Cardiac ventricle fibroblast (primary cell): ENCODE measurements around the genes OR2F2 and OR2A1.

- RAMPAGE, long total RNA = no peak
These were observed 29.4 kb downstream of the PRSS2 start for GRCh38 chr7:142800114-142800641.

DNA sequence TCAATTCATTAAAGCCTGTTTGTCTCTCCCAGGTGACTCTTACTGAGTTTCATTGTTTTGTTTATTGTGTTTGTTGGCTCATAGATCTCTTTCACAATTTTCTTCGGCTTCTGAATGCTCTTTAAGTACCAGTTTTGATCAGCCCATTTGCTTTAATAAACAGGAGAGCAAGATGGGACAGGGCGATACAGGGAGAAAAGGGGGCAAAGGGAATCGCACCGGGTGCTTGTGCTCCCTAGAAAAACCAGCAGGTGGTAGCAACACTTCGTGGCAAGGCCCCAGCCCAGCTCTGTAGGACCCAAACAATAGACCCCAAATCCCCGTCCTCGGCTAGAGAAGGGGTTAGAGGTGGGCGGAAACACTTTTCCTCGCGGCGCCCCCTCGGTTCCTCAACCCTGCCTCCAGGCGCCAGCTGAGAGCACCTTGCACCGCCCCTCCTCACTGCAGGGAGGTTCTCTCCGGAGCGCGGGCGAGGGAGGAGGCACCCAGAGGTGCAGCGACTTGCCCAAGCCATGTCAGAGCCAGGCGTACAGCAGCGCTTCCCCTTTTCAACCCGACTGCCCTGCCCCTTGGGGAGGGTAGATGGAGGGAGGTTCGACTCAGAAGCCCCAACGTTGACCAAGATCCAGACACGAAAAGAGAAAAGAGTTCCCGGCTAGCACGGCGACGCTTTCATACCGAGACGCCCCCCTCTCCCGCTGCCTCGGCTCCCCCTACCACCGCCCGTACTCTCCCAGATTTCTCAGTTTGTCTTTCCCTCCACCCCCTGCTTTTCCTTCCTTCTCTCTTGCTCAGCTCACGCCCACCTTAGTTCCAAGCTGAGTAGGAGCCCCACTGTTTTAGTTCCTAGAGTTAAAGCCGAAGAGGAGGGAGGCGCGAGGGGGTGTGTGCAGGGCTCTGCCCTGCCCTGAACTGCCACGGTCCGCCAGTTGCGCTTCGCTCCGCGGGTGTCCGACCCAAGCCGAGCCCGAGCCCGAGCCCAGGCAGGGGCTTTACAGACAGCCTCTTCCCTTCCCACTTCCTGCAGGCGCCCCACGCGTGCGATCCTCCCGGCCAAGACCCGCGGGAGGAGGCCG, 741 bp upstream of the EPHB6 start:
- RAMPAGE, long total RNA = no peak

- RAMPAGE, long total RNA = no peak
These were observed 903 bp downstream of the TAS2R40 start for GRCh38 chr7:143222683-143223197.

- RAMPAGE, long total RNA = no peak
These were observed 5.4 kb upstream of the TMEM139 start for GRCh38 chr7:143279362-143279777.

- RAMPAGE, long total RNA = no peak
These were observed 11.3 kb downstream of the CASP2 start for GRCh38 chr7:143299130-143300248.

- RAMPAGE, long total RNA = no peak
These were observed 12.5 kb upstream of the CLCN1 start for GRCh38 chr7:143302967-143304206.

DNA sequence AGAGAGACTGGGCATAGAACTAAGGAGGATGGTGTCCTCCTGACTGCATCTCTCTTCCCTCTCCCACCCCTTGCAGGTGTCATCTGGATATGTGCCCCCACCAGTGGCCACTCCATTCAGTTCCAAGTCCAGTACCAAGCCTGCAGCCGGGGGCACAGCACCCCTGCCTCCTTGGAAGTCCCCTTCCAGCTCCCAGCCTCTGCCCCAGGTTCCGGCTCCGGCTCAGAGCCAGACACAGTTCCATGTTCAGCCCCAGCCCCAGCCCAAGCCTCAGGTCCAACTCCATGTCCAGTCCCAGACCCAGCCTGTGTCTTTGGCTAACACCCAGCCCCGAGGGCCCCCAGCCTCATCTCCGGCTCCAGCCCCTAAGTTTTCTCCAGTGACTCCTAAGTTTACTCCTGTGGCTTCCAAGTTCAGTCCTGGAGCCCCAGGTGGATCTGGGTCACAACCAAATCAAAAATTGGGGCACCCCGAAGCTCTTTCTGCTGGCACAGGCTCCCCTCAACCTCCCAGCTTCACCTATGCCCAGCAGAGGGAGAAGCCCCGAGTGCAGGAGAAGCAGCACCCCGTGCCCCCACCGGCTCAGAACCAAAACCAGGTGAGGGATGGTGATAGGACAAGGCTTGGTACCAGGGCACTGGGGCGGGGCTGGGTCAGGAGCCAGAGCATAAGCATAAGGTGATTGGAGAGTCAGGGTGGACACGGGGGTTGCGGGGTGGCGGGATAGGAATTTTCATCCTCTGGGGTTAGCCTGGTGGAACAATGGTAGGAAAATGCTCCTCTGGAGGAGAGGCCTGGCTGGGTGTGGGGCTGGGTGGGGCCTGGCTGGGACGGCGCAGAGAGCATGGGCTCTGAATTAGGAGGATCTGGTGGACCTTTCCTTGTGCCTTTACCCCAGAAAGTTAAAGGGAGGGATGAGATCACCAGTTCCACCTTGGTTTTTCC, 1.9 kb downstream of the ZYX start:
- RAMPAGE, long total RNA = no peak

- RAMPAGE, long total RNA = no peak
These were observed 3.0 kb downstream of the ZYX start for GRCh38 chr7:143383838-143384936.

DNA sequence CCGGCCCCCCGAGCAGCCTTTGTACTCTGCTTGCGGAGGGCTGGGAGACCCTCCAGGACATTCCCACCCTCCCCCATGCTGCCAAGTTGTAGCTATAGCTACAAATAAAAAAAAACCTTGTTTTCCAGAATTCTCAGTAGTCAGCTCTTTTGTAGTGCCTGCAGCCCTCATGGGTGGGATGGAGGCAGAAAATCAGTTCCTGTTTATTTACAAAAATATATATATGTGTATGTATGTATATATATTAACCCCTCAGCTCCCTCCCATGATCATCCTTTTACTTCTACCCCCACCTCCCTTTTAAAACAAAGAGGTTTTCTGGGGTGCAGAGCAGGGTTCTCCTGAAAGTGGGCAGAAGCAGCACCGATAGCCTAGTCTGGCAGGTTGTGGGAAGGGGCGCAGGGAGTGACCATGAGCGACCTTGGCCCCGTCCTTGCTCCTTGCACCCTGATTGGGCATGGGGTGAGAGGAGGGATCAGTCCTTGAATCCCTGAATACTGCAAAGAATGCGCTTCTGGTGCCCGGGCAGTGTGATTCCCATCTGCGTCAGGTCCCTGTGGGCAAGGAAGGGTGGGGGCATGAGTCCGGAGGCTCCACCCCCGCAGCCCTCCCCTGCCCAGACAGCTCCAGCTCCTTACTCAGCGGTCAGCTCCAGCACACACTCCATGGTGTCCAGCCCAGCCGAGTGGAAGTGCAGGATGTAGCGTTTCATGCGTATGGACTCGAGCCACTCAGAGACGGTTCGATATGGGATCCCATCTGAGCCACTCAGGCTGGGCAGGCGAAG, 10.0 kb downstream of the ZYX start:
- RAMPAGE, long total RNA = no peak

GRCh38 chr7:143882607-143883173, 19.3 kb downstream of the TCAF1 start:
- RAMPAGE, long total RNA = no peak

DNA sequence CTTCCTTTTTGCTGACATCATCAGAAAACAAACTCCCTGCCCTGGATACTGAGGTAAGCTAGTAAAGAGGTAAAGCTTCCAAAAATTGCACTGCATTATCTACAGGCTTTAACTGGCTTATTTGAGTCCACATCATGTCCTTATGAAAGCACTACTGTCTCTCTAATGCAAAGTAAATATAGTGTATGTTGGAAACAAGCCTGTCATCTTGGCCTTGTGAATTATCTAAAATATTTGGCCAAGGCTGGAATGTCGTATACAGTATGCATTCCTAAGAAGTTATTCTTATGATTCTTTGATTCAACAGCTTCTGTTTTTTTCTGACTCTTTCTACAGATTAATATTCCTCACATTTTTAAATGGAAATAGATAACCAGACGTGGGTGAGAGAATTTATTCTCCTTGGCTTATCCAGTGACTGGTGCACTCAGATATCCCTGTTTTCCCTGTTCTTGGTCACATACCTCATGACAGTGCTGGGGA, at the start of gene OR2F2:
Gene OR2F2 (plus strand): TSS at position 360 of the 483 bp plus-strand sequence.
- RAMPAGE, long total RNA = no peak

GRCh38 chr7:144312112-144312669, at the start of gene OR2A1:
Gene OR2A1 (plus strand): TSS chr7:144312419.
- RAMPAGE, long total RNA = no peak

- RAMPAGE, long total RNA = no peak
These were observed 435.4 kb upstream of the CNTNAP2 start for GRCh38 chr7:145681207-145681557.

- RAMPAGE, long total RNA = no peak
These were observed 8.9 kb upstream of the C7orf33 start for GRCh38 chr7:148581729-148582055.

DNA sequence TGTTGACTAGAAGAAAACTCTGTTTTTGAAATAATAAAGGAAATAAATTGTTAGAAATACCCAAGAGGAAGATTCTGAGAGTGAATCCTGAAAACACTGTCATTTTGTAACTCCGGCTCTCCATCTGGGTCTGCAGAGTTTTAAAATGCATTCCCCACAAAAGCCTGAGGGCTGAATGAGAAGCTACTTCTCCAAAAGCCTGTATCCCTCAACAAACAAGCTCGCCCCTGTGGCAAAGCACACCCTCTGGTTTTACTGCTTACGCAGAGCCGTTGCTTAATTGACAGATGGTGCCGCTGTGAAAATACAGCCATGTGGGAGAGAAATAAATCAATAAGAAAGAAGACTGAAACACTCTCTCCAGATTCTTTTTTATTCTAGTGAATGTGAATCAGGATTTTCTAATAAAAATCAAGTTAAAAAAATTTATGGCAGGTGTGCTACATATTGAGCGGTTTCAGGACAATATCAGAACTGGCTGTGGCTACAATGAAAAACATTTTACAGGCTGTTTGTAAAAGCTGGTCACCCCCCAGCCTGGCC, 32.3 kb downstream of the C7orf33 start:
- RAMPAGE, long total RNA = no peak

- RAMPAGE, long total RNA = no peak
These were observed 206 bp downstream of the CUL1 start for GRCh38 chr7:148699064-148699153.

DNA sequence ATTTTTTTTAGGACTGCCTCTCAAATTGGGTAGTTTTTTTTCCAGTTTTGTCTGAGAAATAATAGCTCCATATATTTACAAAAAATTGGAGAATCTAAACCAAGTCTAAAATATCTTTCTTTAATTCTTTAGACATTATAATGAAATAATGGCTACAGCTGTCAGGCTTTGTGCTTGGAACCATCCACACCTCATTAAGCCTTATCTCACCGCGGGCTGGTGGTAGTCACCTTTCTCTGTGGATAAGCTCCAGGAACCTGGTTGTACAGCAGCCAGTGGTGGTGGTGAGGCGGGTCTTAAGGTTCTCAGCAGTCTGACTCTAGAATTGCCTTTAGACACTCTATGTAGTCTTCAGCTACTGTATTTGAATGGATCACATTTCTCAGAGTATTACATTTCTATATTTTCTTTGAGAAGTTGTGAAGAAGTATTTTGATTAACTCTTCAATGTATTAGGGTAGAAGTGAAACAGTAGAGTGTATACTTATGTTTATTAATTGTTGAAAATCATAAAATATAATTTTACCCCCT, 34.2 kb downstream of the CUL1 start:
- RAMPAGE, long total RNA = no peak

- RAMPAGE, long total RNA = no peak
These were observed 75.8 kb downstream of the CUL1 start for GRCh38 chr7:148774383-148774978.

DNA sequence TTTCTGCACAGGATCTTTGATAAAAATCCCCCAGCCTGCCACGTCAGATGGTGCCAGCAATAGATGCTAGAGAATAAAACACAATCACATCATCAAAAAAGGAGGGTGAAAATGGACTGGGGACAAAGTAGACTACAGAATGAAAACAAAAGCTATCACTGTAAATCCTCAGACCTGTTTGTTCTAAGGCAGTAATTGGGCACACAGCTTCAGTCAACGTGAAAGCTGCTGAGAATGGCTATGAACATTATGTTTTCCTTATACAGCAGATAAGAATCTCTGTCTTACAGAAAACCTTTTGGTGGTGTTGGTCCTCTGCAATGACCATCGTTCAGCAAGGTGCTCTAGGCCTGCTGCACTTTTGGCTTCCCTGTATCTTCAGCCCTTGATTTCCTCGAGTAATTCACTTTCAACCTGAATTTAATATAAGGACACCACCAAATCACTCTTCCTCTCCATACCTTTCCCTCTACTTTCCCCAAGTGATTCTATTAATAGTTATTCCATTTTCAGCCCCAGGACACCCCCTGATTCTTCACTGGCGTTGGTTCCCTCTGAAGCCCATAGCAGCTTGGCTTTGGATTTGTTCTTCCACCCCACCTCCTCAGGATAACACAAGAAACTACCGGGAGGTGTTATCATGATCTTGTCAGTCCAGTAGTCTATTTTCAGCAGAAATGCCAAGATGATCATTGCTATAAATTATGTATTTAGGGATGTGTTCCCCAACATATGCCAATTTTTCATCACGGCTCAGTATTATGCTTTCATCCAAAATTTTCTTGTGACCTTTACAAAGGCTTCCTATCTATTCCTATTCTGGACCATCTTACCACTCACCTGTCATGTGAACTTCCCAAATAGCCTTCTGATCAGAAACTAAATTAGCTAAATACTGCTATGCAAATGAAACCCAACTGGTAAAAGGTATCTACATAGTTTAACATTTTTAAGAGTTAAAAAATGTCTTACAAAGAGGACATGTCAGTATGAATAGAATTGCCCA, 72.1 kb downstream of the EZH2 start:
- RAMPAGE, long total RNA = no peak

DNA sequence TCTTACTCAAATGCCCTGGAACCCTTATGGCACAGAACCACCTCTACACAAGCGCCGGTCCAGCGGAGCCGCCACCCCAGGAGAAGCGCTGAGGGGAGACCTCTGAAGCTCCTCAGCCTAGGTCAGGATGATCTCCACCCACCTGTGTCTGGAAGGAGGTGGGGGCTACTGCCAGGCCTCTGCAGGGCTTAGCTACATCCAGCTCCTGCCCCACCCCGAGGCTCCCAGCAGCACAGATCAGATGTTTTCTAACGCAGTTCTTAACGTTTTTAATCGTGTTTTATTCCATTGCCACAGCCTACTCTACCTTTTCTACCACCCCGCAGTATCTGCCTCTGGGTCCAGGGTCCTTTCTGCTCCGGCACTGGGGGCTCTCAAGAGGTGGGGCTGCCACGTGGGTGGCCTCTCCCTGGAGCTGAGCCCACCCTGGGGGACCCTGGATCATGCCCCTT, 25.5 kb downstream of the PDIA4 start:
- RAMPAGE, long total RNA = no peak